ENCODE measurements around a stretch of chr20.

GRCh38 chr20:57672081-57672719 lies 37.6 kb downstream of the PMEPA1 start:
- PRO-cap: no peak

- PRO-cap: no peak
Measured at GRCh38 chr20:57677117-57678087, 32.4 kb downstream of the PMEPA1 start.

GRCh38 chr20:57697341-57697903 lies 12.4 kb downstream of the PMEPA1 start:
- PRO-cap: no peak

DNA sequence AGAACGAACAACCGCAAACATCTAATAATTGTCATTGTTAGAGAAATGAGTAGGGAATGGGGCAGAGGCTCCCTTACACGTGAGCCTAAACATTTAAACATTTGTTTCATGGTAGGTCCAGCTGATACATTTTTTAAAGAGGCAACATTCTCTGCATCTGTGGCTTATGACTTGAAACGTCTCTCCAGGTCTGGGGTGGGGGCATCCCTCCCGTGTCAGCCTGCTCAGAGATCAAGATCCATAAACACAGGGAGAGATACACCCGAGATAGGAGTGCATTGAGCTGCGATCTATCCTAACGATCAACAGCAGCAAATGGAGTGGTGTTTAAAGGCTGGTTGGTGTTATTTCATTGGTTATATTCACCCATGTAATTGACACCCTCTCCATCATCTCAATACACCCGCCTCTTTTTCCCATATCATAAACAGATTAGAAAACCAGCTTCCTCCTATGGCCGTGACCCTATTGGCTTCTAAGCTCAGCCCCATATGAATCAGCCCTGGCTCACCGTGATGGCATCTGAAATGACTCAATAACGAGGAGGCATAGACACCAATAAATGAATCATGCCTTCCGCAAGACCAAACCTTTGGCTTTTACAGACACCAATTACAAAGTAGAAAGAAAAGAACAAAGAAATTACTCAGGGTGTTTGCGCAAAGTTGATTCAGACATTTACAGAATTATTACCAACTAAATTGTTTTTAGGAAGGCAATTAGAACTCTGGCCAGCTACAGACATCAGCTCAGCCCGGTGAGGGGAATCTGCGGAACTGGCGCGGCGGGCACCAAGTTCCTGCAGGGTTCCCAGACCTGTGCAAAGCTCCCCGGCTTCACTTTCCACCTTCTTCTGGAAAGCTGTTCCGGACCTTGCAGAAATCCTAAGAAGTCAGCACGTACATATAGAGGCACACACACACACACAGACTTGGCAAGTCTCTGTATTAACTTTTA lies 11.6 kb downstream of the PMEPA1 start:
- PRO-cap: no peak

DNA sequence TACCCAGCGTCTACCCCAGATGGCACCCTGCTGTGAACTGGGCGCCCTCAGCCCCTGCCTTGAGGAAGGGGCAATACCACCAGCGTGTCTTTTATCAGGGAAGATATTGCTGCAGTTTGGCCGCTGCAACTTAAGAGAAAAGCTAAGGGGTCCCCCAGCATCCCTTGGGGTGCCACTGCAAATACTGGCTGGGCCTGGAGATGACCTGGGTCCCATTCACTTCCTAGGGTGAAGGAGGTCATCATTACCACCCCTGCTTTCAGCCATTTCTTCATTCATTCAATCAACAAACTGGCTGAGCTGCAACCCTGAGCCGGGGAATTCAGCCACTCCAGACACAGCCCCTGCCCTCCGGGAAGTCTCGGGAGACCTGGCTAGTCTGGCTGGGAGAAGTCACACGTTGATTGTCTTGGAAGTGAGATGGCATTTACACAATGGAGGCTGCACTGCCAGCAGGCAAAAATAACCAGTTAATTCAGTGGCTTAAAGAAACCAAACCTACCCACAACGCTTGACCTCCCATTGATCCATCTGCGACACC lies 1.9 kb upstream of the PMEPA1 start:
- PRO-cap: no peak

DNA sequence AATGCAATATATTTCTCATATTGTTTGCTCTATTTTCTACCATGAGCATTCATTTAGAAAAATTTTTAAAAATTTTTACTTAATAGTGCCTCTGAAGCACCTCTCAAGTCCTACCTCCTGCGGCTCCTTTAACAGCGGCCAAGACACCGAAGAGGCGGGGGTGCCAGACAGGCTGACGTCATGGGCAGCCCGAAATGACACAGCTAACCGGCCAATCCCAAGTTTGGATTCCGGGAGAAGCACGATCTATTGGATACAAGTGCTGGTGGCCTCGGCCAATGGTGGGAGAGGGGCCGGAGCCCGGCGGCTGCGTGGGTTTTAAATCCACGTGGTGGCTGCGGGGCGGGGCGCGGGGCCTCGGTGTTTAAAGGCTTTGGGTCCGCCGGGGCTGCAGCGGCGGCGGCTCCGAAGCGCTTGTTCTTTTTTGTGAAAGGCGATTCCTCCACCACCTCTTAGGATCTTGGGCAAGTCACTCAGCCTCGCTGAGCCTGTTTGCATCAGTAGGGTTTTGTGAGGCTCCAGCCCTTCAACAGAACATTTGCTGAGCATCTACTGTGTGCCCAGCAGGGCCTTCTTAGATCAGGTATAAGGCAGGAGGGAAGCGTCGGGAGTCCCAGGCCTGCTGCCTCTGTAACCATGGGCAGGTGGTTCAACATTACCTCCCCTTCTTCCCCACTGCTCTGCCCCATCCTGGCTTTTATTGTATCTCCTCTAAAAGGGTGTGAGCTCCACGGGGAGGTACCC lies 8.7 kb upstream of the PMEPA1 start:
- PRO-cap: no peak

- PRO-cap: no peak
Measured at GRCh38 chr20:57768581-57769042, 58.8 kb upstream of the PMEPA1 start.

- PRO-cap: no peak
Measured at GRCh38 chr20:58046241-58046769, 104.4 kb upstream of the C20orf85 start.

DNA sequence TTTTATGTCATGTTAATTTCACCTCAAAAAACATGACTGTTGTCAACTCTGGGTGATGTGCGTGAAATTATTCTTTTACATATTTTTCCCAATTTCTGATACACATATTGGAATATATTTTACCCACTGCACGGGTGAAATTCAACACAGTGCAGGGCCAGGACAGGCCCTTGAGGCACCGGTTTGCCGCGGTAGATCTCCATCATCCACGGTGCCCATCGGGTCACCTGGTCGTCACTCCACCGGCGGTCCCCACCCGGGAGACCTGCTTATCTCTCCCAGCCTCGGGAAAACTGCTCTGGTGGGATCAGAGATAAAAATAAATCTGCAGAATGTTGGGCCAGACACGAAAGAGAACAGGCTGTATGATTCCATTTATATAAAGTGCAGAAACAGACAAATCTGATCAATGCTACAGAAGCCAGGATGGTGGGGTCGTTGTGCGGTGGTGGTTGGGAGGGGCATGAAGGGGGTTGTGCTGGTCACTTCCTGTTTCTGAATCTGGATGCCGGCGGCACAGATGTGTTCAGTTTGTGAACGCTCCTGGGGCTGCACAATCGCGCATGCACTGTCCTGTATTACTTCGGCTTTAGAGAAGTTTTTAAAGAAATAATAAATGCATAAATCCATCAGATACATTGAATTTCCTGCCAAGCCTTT lies 23.3 kb downstream of the C20orf85 start:
- PRO-cap: no peak

DNA sequence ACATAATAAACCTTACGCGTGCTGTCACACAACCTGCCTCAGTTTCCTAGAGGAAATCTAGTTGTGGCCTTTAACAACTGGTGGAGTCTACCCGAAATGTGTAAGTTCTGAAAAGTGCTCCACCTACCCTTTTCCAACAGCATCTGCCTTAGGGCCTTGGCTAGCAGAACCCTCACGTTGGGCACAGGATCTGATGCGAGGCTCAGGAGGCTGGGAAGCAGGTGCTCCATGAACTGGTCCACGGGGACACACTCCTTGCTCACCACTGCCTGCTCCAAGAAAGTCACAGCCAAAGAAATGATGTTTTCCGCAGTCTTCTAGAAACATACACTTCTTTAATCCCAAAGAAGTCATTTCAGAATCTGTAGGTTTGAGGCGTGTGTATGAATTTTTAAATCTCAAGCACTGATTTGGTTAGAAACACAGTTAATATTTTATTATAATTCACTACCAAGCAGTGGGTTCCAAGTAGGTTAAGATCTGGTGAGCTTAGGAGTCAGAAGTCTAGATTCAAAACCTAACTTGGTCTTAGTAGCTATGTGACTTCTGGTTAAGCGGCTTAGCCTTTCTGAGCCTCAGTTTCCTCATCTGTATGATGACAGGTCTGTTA lies 4.2 kb upstream of the ANKRD60 start:
- PRO-cap: no peak

- PRO-cap: unidirectional peak, minus-strand start at chr20:58306903
Measured at GRCh38 chr20:58306380-58307508, 2.8 kb upstream of the RAB22A start.

GRCh38 chr20:58310377-58311119 lies 1.0 kb downstream of the RAB22A start:
- PRO-cap: no peak

DNA sequence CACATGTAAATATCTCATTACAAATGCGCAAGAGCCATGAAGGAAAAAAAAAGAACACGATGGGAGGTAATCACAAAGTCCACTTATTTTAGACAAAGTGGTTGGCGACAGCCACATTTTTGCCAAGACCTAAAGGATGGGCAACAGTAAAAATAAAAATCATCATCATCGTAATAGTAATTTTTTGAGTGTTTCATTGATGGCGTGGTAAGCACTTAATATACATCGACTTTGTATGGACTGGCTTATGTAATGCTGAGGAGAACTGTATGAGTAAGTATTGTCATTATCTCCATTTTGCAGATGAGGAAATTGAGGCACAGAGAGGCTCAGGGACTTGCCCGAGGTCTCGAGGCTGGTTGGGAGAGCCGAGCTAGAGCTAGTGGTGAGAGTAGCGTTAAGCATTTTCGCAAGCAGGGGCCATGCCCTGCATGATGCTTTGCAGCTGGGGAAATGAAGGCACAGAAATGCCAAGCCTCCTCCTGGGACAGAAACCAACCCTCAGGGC lies 31.3 kb upstream of the STX16 start:
- PRO-cap: no peak

- PRO-cap: no peak
Measured at GRCh38 chr20:58652924-58653235, 1.8 kb downstream of the STX16 start.

GRCh38 chr20:58661823-58662367 lies 10.8 kb downstream of the STX16 start:
- PRO-cap: no peak

- PRO-cap: no peak
Measured at GRCh38 chr20:58882959-58883803, 8.0 kb upstream of the GNAS start.

DNA sequence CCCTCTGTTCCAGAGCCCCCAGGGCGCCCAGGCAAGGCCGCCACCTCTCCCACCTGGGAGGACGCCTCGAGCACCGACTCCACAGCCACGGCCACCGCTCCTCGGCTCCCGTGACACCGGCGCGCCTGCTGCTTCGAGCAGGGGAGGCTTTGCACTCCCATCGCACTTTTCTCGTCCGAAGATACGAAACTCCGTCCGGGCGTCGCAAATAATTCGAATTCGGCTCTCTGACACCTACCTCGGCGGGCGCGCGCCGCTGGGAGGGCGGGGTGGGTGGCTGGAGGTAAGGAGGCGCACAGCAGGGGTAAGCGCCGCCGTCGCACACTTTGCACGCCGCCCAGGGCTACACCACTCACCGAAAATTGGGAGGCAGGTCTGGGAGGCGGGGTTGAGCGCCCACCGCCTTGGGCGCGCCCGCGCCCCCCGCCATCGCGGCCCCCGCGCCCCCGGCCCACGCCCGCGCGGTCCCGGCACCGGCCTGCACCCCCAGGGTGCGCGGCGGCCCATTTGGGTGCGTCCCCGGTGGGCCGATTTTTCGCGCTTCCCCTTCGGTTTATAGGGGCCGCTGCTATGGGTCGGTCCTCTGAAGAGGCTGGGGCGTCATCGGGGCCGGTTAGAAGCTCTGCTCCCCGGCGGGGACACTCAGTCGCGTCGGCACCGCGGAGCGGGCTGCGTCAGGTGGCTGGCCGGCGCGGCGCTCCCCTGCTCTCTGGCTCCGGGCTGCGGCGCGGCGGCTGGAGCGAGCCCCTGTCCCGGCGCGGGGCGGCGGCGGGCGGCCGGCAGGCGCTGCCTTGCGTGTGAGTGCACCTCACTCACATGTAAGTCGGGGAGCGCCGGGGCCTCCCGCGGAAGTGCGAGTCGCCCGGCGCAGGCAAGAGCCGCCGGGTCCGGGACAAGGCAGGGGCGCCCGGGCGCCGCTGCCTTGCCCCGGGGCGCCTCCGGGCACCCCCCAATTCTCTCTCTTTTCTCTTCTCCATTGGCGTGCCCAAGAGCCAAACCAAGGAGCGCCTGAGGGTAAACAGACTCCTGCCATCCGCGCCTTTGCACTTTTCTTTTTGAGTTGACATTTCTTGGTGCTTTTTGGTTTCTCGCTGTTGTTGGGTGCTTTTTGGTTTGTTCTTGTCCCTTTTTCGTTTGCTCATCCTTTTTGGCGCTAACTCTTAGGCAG lies 2.3 kb upstream of the GNAS start:
- PRO-cap: bidirectional peak, plus-strand start at position 645 of the sequence, minus-strand start at position 263 of the sequence; unidirectional peak, plus-strand start at position 688 of the sequence; unidirectional peak, plus-strand start at position 874 of the sequence

DNA sequence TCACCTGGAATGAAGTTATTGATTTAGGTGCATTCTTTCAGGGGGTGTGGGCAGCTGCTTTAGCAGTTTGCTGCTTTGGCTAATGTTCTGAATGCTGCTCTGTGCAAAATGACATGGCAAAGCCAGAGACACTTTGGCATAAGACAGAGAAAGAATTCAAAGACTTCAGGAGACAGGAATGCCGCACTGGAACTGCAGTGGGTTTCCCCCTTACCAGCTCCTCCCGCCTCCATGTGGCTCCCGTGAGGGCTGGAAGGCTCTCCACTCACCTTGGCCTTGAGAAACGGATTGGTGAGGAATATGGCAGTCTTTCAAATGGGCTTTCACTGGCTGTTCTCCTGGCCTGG lies 36.4 kb upstream of the NELFCD start:
- PRO-cap: unidirectional peak, plus-strand start at position 85 of the sequence

GRCh38 chr20:58992440-58992961 lies 11.4 kb downstream of the NELFCD start:
- PRO-cap: no peak

DNA sequence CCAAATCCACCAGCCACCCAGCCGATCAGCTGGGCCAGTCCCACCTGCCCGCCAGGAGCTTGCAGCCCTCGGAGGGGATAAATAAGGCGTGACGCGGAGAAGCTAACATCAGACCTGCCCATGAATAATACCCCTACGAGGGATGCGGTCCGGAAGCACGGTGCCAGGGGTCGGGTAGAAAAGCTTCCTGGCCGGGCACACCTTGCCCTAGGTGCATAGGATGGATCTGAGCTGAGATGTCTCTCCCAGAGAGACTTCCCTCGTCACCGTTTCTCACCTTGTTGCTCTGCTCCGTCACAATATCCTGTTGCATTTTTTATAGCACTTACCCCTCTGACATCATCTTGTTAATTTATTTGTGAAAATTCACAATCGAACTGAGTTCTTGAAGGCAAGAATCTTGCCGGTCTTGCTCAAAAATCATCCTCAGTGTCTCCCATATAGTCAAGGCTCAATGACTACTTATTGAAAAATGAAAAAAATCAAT lies 731 bp upstream of the PRELID3B start:
- PRO-cap: no peak

Measured in type B pancreatic cell (in vitro differentiated cells).